Aorta (tissue), 1 donor: Measurements from ENCODE around the genes DLL3 and SERTAD1.

GRCh38 chr19:39413933-39415107 is 1.9 kb downstream of the PLEKHG2 start:
- PRO-cap: no peak

DNA sequence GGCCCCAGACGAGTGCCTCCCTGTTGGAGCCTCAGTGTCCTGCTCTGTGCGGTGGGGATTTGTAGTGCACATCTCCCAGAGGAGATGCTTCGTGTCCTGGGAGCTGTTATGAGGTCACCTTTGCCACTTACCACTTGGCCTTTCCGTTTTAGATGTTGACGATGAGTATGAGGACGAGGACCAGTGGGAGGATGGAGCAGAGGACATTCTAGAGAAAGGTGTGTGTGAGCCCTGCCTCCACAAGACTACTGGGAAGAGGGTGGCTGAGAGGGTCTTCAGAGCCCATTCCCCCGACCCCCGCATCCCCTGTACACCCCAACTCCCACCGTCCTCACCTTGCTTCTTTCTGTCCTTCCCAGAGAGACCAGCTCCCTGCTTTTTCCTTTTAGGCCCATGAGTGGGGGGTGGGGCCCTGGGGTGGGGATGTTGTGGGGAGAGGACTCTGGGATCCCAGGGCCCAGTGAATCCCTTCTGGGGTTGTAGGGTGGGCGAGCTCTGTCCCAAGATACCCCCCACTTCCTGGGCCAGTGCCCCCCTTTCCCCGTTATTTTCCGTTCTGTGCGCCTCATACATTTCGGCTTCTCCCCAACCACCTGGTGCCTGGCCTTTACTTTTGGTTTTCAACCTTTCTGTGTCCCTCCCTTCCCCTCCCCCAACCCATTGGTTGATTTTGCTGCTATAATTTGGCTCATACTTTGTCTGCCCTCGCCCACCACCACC is 12.3 kb downstream of the SUPT5H start:
- PRO-cap: no peak

DNA sequence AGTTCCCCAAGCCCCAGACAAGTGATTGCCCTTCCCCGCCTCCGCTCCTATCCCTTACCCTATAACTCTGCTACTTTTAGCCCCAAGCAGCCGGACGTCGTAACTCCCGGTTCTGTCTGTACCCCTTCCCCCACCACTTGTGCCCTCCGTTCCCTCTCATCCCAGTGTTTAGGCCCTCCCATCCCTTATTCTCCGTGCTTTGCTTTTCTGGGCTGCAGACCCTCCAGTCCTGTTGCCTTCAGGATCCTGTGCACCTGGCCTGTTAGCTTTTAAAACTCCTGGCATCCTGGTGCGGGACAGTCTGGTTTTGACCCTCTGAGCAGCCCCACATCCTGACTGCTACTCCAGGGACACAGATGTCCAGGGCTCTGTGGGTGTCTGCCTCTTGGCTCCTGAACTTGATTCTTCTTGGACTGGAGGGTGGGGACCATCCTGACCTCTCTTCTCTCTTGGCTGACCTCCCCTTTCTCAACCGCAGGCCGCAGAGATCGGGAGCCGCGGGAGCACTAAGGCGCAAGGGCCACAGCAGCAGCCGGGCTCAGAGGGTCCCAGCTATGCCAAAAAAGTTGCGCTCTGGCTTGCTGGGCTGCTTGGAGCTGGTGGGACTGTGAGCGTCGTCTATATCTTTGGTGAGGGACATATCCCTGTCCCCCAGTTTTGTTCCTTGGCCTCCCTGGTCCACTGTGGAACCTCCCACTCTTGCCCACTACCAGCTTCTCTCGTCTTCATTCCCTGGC is 935 bp downstream of the TIMM50 start:
- PRO-cap: no peak

GRCh38 chr19:39498589-39499734 is at the start of gene DLL3:
Gene DLL3 (plus strand): TSS chr19:39498947.
- PRO-cap: no peak

- PRO-cap: no peak
Measured at GRCh38 chr19:39704622-39704783, 222 bp downstream of the LGALS14 start.

DNA sequence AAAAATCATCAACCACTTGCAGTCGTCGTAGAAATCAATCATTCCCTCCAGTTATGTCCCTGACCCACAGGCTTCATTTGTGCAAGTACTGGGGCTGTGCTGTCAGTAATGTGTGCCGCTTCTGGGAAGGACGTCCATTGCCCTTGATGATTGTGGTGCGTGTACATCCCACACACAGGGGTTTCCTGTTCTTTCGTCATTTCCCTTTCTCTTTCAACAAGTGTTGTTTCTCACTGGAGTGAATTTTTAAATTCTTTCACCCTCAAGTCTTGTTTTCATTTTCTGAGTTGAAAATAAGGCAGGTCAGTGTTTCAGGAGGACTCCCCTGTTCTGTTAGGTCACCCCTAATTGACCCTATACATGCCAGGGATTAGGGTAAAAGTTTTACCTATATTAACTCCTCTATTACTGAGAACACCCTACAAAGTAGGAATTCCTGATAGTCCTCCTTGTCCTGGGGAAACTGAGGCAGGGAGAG is 1.6 kb downstream of the LGALS14 start:
- PRO-cap: no peak

DNA sequence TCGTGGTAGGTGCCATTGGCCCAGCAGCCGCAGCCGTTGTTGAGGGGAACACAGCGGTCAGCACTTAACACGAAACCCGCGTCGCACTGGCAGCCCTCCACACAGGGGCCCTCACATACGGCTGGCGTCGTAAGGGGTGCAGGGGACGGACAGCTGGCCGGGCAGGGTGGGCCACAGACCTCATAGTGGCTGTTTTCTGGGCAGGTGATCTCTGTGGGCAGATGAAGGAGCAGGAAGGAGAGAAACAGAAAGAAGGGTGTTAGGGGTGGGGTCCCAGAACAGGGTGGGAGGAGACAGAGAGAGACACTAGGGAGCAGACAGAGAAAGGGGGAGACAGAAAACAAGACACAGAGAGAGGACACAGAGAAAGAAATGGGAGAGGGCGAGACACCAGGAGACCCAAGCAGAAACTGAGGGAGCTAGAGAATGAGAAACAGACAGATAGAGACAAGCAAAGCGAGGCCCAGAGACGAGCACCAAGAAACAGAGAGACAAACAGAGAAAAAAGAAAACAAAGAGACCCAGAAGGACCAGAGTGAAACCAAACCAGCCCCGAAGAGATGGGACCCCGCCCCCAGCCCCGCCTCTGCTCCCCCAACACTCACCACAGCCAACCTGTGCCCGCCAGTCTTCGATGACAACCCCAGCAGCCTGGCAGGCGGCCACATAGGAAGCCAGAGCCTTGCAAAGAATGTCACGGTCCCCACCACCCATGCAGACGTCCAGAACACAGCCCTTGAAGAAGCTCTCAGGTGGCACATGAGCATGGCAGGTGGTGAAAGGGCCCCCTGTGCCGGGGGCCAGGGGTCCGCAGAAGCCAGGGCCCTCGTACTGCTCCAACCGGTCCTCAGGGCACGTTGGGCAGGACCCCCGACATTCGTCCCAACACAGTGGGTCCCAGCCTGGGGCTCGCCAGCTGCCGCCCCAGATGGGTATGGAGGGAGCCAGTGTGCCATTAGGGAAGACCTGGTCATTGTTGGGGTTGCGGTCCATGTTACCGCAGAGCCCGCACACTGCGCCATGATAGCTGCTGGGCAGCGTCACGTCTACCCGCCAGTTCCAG is 47.5 kb upstream of the FBL start:
- PRO-cap: no peak

- PRO-cap: no peak
Measured at GRCh38 chr19:40143630-40143924, 47.6 kb upstream of the MAP3K10 start.

GRCh38 chr19:40191693-40192354 is 598 bp downstream of the MAP3K10 start:
- PRO-cap: bidirectional peak, plus-strand start at chr19:40192032, minus-strand start at chr19:40191975

GRCh38 chr19:40241621-40242320 is 15.3 kb upstream of the CCNP start:
- PRO-cap: no peak

GRCh38 chr19:40252519-40253041 is 26.1 kb upstream of the CCNP start:
- PRO-cap: no peak

DNA sequence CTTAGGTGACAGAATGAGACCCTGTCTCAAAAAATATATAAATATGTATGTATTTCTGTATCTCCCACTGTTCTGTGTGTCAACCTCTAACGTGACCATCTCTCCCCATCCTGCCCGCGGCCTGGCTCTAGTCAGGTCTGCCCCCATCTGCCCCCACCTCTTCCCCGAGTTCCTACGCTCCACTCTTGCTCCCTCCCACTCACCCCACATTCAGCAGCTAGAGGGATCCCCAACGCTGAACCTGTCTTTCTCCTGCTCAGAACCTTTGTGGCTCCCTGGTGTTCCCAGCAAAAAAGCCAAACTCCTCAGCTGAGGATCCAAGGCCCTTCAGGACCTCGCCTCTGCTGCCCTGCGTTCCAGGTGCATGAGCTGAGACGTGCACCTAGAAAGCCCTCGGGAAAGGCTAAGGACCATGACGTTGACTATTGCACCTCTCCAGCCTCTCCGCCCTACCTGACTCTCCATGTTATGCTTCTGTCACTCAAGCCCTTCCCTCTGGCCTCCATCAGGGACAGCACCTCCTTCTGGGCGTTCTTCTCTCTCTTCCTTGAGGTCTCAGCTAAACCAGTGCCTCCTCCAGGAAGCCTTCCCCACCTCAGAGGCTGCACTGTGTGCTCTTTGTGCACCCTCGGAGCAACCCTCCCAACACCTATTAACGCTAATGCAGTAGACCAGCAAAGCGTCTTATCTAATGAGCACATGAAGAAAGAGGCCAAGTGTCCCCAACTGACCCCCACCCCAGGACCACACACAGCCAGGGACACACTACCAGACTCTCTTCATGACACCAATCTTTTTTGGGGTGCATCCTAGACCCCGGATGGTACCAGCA is 18.0 kb downstream of the AKT2 start:
- PRO-cap: no peak

- PRO-cap: no peak
Measured at GRCh38 chr19:40358565-40359135, 10.2 kb downstream of the PLD3 start.

GRCh38 chr19:40398564-40399291 is 8.7 kb upstream of the HIPK4 start:
- PRO-cap: no peak

- PRO-cap: no peak
Measured at GRCh38 chr19:40424964-40425281, 869 bp downstream of the SERTAD1 start.

DNA sequence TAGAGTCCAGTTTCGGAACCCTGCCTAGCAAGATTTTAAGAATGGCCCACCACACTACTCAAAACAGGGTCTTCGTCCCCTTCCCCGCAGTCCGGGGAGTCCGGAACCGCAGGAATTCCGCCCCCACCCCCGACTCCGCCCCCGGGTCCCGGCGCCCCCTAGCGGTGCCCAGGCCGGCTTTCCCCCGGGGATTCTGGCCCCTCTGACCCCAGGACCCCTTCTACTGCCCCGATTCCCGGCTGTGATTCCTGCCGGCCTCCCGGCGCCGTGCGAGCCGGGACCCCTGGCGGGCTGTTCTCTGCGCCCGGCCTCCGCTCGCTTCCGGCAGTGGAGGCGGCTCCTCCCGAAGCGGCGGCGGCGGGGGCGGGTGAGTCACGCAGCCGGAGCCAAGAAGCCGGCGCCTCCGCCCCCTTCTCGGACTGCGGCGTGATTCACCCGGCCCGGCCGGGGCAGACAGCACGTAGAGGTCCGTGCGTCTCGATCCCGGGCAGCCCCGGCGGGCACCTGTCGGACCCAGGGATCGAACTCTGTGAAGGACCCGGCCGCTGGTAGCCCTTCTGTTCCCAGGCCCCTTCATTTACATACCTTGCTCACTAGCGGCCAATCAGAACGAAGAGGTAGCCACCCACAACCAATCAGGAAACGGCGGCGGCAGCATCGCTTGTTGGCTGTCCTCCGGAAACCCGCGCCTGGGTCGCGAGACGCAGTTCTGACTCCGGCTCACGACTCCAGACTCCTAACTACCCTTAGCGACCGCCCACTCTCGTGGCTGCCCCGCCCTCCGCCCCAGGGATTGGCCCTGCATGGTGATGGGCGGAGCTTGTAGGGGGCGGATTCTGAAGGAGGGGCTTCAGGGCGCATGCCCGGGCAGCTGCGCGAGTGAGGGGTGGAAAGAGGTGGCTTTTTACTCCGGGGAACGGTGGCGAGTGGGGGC is at the start of gene SERTAD1:
SERTAD1 (minus strand) TSS at position 711 of the 934 bp plus-strand sequence.
- PRO-cap: unidirectional peak, minus-strand start at position 93 of the sequence; bidirectional peak, plus-strand start at position 418 of the sequence, minus-strand start at position 323 of the sequence; unidirectional peak, minus-strand start at position 506 of the sequence; bidirectional peak, plus-strand start at position 907 of the sequence, minus-strand start at position 711 of the sequence

GRCh38 chr19:40680750-40681110 is 9.7 kb downstream of the NUMBL start:
- PRO-cap: no peak

DNA sequence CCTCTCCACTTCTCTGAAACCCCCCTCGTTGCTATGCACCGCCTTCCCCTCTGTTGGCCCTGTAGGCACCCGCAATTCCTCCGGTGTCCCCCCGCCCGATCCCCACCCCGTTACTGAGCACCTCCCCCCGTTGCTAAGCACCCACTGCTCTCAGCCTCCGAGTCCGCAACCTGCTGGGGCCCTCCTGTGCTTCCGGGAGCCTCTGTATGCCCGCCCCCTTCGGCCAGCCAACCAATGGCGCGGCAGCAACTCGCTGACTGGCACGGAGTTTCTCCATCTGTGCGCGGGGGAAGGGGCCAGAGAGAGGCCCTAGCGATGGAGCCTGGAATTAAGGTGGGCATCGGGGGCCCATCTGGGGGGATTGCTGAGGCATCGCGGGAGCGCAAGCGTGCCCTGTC is 1.8 kb downstream of the COQ8B start:
- PRO-cap: bidirectional peak, plus-strand start at position 276 of the sequence, minus-strand start at position 167 of the sequence

DNA sequence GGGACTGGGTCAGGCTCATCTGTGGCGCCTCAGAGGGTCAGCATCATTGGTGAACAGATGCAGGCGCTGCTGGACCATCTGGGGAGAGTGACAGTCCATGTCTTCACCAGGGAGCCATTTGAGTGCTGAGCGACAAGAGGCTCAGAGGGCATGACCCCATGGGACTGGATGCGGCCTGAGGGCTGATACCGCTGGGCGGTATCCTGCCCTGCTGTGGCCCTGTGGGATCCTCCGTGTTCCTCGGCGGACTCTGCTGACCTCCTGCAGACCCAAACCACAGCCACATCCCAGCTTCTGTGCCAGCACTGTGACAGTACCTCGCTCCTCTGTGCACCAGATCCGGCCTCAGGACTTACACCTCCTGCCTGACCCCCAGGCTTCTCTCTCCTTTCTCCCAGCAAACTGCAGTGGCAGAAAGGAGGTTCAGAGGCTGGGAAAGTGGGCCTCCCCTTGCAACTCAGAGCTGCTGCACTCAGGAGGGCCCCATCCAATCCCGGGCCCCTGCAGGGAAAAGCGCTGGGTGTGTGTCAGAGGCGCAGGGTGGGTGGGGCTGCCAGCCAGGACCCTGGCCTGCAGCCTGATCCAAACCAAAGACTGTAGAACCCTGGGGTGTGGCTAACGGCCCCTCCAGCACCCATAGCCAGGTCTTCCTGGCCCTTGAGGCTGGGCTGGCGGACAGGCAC is 10.2 kb downstream of the ACTMAP start:
- PRO-cap: no peak

DNA sequence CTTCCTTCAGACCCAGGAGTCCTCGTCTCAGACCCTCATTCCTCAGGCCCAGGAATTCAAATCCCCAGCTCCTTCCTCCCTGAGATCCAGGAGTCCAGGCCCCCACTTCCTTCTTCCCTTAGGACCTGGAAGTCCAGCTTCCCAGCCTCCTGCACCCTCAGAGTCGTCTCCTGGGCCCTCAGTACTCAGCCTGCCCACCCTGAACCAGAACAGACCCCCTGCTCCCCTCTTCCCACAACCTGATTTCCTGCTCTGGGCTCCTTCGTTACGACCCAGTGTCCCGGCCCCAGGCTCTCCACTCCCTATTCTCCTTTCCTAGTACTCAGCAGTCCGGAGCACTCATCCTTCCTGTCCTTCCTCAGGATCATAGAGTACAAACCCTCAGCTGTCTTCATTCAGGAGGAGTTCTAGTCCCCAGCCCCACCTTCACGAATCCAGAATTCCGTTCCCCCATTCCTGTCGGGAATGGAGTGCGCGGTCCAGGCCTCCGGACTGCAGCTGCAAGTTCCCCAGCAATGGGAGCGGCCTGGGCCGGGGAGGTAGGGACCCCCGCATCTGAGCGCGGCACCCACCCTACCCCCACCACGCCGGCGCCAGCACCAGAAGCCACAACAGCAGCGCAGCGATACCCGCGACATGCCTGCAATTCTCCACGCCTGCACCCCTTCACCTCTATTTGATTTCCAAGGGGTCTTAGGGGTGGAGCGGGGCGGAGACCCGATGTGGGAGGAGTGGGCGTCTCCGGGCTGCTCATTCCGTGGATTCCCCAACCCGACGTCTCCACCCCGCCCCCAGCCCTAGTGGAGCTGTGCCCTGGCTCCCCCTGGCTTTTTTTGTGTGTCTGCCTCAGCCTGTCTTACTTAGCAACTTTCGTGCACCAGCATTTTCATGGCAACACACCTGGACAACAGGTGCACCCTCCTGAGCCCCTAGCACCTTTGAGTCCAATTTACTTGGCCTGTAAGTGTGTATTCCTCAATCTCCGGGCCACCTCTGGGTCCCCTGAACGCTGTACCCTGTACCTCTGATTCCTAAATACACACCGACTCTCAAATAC is 12.8 kb downstream of the EGLN2 start:
- PRO-cap: no peak